Penis (tissue), 1 donor: ENCODE data around the genes MGP and RECQL.

- PRO-cap = no peak
Observed at GRCh38 chr12:14775810-14776121, 1.6 kb downstream of the H2AJ start.

DNA sequence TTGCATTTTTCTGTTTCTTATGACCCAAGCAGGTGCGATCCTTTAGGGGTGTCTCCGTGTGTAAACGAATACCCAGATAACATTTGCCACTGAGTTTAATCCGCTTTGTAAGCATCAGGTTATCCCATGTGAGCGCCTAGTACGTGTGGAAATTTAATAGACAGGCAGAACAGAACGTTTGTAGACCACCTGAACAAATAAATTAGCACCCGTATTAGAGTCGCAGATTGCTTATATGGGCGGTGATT, 289 bp downstream of the C12orf60 start:
- PRO-cap = no peak

DNA sequence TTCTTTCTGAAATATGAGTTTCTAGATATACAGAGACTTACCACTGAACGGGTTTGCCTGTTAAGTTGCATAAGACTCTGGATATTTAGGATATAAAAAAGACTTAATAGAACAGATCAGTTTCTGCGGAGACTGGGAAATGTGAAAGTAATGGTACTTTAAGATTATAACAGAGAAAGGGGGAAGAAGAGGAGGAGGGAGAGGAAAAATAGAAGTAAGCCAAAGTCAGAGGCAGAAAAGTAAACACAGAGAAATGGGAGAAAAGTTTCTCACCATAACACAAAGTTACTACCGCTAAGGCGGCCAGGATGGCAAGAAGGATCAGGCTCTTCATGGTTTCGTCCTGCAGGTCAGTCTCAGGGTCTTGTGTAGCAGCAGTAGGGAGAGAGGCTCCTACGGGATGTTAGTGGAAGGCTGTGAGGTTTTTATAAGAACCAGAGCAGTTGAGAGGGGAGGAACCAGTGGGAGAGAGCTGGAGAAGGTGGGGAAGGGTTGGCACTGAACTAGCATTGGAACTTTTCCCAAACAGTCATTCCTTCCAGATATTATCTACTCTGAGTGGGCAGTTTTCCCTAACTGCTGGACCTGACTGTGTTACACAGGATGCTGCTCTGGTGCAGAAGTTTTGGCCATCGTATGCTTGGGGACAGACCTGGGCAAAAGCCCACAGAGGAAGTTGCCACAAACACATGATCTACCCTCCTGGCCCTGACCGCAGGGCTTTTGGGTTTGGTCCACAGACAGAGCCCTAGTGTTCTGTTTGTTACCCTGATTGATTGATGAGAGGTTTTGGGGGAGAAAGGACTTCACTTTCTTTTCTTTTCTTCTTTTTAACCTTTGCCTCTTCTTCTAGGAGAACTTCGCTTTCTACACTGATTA, at the start of gene MGP:
MGP (minus strand) TSS at position 397 of the 879 bp plus-strand sequence.
- PRO-cap = unidirectional peak, minus-strand start at position 396 of the sequence

- PRO-cap = no peak
Observed at GRCh38 chr12:14893528-14894315, 8.1 kb upstream of the MGP start.

DNA sequence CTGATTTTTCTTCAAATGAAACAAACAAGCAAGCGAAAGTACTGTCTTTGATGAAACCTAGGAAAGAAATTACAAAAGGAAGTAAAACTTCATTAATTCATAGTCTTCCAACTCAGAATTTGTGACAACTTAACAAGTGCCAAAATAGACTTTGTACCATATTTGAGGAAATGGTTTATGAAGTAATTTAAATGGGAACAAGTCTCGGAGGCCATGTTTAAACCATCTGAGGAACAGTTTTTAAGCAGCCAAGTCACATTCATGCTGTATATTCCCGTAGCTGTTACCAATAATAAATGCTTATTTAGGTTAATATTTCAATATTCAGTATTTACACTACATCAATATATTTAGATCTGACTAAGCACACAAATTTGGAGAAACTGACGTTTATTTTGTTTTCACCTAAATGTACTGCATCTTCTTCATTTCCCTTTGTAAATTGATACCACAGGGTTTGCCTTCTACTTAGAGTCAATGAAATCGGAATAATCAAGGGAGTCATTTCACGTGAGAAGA, 838 bp upstream of the ARHGDIB start:
- PRO-cap = no peak

- PRO-cap = no peak
Observed at GRCh38 chr12:14980956-14981481, 8.2 kb downstream of the PDE6H start.

GRCh38 chr12:15158097-15158767, 63.0 kb downstream of the RERG start:
- PRO-cap = no peak

DNA sequence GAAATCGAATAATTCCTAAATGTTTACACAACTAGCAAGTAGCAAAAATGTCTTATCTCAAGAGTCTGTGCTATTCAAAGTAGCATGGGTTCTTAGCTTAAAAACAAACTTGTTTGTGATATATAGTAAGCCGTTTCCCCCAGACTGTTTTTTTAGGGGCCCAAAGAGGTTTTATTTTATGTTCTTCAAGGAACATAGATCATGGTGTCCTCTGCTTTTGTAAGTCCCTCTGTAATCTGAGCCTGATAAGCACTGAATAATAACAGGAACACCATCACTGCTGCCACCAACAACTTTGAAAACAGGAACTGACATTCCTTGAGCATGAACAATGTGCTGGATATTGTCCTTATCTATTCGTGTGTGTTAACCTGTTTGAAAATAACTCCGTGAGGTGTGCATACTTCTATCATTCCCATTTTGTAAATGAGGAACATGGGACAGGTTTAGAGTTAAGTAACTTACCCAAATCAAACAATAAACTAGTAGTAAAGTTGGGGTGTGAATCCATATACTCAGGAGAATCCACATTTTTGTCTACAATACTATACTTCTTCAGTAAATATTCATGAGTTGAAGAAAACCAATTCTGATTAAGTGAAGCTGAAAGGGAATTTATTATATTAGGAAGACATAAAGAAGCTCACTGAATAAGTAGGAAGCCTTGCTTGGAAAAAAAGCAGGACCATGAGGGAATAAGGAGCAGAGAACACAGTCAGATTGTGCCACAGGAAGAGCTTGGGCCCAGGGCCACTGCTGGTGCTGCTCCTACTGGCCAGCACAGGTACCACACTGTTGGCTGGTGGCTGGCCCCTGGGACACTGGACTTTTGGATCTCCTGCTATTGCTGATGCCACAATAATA, 67.6 kb downstream of the DERA start:
- PRO-cap = no peak

GRCh38 chr12:15992735-15993057, 81.6 kb downstream of the DERA start:
- PRO-cap = no peak

- PRO-cap = no peak
Observed at GRCh38 chr12:16347924-16348303, 469 bp downstream of the MGST1 start.

DNA sequence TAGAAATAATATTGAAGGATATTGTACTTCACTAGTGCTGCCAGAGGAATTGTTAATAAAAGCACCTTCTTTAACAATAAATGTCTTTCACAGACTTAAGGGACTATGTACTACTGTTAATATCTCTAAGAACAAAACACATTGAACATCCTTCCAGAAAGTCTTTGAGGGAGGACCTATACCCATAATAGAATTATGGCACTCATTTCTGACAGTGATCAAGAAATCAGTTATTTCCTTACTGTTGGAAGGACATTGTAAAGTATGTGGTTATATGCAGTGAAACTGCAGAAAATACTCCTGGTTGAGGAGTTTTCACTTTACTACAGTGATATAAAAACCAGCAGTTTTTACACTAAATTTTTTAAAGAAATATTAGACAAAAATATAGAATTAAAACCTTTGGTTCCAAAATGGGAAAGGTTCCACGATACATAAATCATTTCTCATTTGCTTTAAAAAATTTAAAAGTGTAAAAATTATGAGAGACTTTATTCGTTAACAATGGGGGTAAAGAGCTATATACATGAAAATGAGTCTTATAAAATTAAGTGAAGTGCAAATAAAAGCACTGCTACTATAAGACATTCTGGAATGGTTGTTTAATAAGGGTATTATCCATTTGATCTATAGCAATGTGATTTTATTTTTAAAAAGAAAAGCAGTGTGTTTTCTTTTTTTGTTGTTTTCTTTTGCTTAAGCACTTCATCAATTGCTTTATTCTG, 80.2 kb downstream of the AEBP2 start:
- PRO-cap = no peak

- PRO-cap = no peak
Observed at GRCh38 chr12:19689750-19690330, 250.5 kb downstream of the AEBP2 start.

GRCh38 chr12:19783184-19783813, 344.0 kb downstream of the AEBP2 start:
- PRO-cap = no peak

- PRO-cap = no peak
Observed at GRCh38 chr12:19869423-19869815, 430.1 kb downstream of the AEBP2 start.

DNA sequence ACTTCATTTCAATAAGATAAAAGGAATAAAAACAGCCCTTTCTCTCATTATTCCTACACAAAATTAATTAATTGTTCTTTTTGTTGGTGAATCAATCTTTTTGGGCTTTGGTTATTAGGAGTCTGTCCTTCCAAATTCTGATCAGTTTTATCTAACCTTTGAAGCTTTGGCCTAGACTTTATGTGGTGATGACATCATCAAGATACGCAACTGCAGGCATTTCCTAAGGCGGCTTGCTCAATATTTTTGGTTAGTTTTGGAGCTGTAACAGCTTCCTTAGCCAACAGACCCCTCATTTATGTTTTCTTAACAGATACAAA, 87.9 kb upstream of the PDE3A start:
- PRO-cap = no peak

GRCh38 chr12:20822426-20822886, 12.0 kb downstream of the SLCO1B3 start:
- PRO-cap = no peak

DNA sequence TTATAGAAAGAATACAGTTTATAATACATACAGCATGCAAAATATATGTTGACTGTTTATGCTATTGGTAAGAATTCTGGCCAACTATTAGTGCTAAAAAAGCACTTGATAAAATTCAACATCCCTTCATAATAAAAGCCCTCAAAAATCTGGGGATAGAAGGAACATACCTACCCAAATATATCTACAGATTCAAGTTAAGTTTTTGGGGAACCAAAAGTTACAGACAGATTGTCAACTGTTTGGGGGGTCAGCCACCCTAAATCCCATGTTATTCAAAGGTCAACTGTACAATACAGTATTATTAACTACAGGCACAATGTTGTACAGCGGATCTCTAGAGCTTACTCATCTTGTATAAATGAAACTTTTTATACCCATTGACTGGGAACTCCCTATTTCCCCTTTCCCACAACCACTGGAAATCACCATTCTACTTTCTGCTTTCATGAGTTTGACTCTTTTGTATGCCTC, 57.6 kb downstream of the SLCO1B3 start:
- PRO-cap = no peak

- PRO-cap = no peak
Observed at GRCh38 chr12:21418932-21419784, 18.3 kb upstream of the PYROXD1 start.

- PRO-cap = bidirectional peak, plus-strand start at chr12:21501380, minus-strand start at chr12:21501271; bidirectional peak, plus-strand start at chr12:21501789, minus-strand start at chr12:21501595
Observed at GRCh38 chr12:21500929-21501730, at the start of gene RECQL. RECQL (minus strand) TSS chr12:21501635.

DNA sequence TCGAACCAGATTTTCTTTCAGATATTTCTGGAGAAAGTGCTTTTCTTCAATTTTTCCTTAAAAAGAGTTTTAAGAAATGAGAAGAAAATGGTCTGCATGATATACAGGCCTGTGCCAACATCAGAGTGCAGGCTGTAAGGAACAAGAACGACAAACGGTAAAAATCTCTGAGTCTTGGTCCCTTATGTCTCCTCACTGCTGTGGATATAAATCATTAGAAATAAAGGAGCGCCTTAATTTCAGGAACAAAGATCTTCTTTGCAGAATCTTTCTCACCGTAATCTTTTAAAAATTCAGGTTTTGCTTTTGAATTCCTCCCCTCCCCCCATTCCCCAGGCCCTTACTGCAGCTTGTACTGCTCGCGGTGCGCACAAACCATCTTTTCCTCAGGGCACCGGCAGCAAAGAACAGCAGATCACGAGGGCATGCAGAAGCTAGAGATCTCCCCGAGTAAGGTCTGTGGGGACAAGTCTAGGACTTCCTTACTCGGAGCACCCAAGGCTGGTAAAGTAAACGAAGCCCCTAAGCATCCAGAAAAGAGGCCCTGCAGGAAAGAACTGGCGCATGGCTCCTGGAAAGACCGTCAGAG, 904 bp downstream of the LDHB start:
- PRO-cap = no peak